SK-MEL-5 (cell line): ENCODE results near the genes ST3GAL3 and ATP6V0B.

GRCh38 chr1:43472420-43473409 is 19.0 kb upstream of the HYI start:
RAMPAGE:
- cytosol, long total RNA = no peak
- long total RNA = no peak
- nucleus, long total RNA = no peak

DNA sequence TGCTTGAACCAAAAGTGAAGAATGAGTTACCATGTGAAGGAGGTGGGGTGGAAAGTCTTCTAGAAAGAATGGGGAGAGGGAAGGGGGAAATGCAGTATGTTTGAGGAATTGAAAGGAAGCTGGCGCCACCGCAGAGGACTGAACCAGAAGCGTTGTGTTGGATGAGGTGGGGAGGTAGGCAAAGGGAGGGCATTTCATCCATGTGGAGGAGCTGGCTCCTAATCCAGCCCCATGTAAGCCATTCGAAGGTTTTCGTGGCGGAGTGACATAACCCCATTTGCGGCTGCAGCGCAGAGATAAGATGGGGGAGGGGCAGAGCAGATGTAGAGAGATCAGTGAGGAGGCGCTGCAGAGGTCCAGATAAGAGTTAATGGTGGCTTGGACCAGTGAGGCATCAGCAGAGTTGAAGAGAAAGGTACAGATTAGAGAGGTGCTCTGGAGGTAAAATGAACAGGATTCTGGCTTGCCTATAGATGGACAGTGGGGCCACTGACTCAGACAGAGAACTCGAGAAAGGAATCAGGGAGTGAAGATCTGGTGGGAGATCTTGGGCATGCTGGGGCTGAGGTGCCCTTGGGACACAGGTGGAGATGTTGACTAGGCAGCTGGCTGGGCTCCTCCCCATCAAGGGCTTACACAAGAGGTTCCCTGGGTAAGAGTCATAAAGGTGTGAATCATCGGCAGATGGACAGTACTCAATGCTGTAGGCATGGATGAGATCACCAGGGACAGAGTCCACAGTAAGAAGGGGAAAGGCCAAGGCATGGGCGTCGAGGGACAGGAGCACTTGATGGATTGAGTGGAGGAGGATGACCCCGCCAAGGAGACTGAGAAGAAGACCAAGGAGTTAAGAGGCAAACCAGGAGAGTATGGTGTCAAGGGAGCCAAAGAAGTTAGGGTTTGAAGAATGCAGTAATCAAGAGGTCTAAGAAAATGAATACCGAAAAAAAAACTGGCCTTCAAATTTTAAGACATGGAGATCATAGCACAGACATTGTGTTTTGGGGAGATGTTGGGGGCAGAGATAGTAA is 7.7 kb upstream of the PTPRF start:
RAMPAGE:
- cytosol, long total RNA = no peak
- long total RNA = no peak
- nucleus, long total RNA = no peak

DNA sequence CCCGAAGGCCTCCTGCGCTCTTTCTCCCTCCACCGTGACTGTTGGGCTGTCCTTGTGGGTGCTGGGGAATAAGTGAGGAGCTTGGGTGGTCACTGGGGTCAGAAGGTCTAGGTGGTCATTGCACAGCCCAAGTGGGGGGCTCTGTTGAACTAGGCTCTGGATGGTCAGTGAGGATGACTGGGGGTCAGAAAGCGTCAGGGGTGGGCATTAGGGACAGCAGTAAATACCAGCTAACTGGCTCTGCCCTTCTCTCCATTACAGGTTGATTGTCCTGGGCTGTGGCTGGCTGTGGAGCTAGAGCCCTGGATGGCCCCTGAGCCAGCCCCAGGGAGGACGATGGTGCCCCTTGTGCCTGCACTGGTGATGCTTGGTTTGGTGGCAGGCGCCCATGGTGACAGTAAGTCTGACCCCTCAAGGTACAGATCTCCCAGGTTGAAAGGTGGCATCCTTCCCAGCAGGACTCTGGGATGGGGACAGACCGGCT is 14.1 kb downstream of the PTPRF start:
RAMPAGE:
- cytosol, long total RNA = no peak
- long total RNA = no peak
- nucleus, long total RNA = no peak

DNA sequence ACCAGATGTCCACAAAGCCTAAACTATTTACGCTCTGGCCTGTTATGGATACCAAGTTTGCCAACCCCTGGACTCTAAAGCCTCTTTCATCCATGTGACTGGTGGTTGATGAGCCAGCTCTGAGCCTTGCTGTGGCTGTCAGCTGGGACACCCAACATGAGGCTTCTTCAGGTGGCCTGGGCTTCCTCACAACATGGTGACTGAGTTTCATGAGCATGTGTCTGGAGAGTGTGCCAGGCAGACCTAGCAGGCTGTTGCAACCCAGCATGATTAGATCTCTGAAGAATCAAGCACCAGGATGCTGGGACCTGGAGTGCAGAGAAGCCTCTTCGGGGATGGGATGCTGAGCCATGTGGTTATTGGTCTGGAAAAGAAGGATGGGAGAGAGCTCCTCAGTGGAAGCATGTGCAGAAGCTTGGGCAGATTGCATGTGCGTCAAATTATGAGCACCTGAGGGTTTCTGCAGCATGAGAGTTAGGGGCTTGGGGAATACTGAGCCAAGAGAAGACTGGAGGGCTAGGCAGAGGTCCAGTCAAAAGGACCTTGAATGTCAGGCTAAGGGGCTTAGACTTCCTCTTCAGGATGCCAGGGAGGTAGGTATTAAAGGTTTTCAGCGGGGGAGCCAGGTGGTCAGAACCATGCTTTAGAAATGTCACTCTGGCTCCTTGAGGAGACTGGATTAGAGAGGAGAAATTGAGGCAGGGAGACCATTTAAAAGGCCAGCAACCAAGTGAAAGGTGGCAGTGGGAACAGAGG is 38.8 kb upstream of the KDM4A start:
RAMPAGE:
- cytosol, long total RNA = no peak
- long total RNA = no peak
- nucleus, long total RNA = no peak

DNA sequence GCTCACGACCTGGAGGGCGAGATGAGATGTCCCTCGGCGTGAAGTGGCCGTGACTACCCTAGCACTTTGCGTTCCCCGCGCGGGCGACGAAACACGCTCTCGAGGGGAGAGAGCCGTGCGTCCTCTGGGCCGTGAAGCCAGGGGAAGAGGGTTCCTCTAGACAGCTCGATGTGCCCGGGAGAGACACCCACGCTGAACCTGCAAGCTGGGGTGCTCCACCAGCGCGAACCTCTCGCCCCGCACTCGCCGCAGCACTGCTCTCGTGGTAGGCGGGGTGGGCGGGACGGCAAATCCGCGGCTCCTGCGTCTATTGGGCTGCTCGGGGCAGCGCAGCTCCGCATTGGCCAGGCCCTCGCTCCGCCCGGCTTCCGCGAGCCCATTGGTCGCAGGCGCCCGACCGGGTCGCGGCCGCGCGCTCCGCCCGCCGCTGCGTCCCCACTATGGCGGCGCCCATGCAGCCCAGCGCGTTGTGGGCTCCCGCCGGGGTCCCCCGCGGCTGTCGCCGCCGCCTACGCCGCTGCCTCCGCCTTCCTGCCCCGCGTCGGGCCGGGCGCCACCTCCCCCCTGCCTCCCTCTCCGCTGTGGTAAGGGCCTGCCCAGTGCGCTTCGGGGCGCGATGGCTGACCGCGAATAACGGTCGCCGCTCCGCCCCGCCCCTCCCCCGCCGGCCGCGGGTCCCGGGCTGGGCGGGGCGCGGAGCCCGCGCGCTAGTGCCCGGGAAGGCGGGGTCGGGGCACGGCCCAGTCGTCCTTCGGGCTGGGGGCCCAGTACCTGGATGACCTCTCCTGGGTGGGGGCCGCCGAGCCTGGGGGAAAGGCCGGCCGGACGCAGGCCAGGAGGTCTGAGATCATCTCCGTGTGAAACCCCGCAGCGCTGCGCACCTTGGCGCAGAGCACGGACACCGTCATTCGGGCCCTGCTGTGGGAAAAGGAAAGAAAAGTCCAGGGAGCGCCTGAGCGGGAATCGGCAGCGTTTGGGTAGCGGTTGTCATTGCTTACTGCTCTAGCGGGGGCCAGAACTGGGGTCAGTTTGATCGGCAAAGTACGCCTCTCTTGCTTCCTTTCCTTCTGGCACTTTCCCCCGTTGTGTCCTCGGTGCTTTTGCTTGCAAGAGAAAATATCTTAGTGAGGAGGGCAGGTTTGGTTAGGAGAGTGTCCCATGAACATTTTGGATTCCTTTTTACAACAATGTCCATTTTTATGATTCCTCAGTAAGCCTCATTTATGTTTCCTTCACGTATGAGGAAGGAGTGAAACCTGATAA is at the start of gene ST3GAL3:
Gene ST3GAL3, plus strand, starts transcription at position 427 of the 1,263 bp plus-strand sequence.
RAMPAGE:
- cytosol, long total RNA = no peak
- long total RNA = no peak
- nucleus, long total RNA = no peak

RAMPAGE:
- cytosol, long total RNA = no peak
- long total RNA = no peak
- nucleus, long total RNA = no peak
Measured at GRCh38 chr1:43716592-43717354, 9.4 kb downstream of the ST3GAL3 start.

GRCh38 chr1:43902100-43902462 is 31.5 kb upstream of the ARTN start:
RAMPAGE:
- cytosol, long total RNA = no peak
- long total RNA = no peak
- nucleus, long total RNA = no peak

RAMPAGE:
- cytosol, long total RNA = no peak
- long total RNA = no peak
- nucleus, long total RNA = no peak
Measured at GRCh38 chr1:43936043-43936864, 2.7 kb downstream of the ARTN start.

RAMPAGE:
- cytosol, long total RNA = no peak
- long total RNA = no peak
- nucleus, long total RNA = no peak
Measured at GRCh38 chr1:43936961-43937613, 3.5 kb downstream of the ARTN start.

GRCh38 chr1:43974125-43975089 is at the start of gene ATP6V0B:
Gene ATP6V0B (plus strand): TSS chr1:43974960.
RAMPAGE:
- cytosol, long total RNA = start-site peak on the plus strand at chr1:43974921-43975029, 4,212 and 1,160 reads in 2 replicates
- long total RNA = start-site peak on the plus strand at chr1:43974926-43974969, 2,126 and 606 reads in 2 replicates
- nucleus, long total RNA = start-site peak on the plus strand at chr1:43974918-43974976, 235 and 82 reads in 2 replicates

RAMPAGE:
- cytosol, long total RNA = no peak
- long total RNA = no peak
- nucleus, long total RNA = no peak
Measured at GRCh38 chr1:43980555-43981587, 1.9 kb downstream of the B4GALT2 start.

RAMPAGE:
- cytosol, long total RNA = no peak
- long total RNA = no peak
- nucleus, long total RNA = no peak
Measured at GRCh38 chr1:44276650-44277722, 63.7 kb downstream of the DMAP1 start.

DNA sequence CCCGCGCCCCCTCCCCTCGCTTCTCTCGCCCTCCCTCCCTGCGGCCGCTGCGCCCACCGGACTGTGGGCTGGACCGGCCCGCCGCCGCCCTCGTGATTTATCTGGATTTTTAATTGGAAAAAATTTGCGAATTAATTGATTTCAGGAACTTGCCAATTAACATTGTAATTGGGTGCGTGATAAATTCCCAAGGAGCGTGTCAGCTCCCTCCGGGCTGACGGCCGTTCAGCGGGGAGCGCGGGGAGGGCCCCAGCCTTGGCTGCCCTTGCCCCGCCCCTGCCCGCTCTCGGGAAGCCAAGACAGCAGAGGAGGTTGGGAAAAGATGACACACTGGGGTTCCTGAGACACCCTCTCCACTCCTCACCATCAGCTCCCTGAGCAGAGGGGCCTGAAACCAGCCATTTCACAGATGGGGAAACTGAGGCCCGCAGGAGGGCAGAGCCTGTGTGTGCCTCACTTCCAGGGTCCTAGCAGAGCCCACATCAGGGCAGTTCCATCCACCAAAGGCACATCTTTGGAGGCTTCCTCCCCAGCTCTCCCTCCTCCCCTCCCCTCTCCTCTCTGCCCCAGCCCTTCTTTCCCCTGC is 56.9 kb downstream of the TMEM53 start:
RAMPAGE:
- cytosol, long total RNA = no peak
- long total RNA = no peak
- nucleus, long total RNA = no peak

RAMPAGE:
- cytosol, long total RNA = no peak
- long total RNA = no peak
- nucleus, long total RNA = no peak
Measured at GRCh38 chr1:44684461-44684953, 10.0 kb downstream of the ARMH1 start.

GRCh38 chr1:44757400-44757738 is 17.7 kb downstream of the KIF2C start:
RAMPAGE:
- cytosol, long total RNA = no peak
- long total RNA = no peak
- nucleus, long total RNA = no peak

RAMPAGE:
- cytosol, long total RNA = no peak
- long total RNA = no peak
- nucleus, long total RNA = no peak
Measured at GRCh38 chr1:44801929-44803003, 2.1 kb downstream of the PLK3 start.

DNA sequence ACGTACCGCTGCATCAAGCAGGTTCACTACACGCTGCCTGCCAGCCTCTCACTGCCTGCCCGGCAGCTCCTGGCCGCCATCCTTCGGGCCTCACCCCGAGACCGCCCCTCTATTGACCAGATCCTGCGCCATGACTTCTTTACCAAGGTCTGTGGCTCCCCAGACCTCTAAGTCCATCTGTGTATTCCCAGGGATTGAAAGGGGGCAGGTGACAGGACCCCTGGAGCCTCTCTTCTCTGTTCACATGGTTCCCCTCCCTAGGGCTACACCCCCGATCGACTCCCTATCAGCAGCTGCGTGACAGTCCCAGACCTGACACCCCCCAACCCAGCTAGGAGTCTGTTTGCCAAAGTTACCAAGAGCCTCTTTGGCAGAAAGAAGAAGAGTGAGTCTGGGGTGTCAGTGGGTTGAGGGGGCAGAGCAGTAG is 2.8 kb downstream of the PLK3 start:
RAMPAGE:
- cytosol, long total RNA = no peak
- long total RNA = no peak
- nucleus, long total RNA = no peak

DNA sequence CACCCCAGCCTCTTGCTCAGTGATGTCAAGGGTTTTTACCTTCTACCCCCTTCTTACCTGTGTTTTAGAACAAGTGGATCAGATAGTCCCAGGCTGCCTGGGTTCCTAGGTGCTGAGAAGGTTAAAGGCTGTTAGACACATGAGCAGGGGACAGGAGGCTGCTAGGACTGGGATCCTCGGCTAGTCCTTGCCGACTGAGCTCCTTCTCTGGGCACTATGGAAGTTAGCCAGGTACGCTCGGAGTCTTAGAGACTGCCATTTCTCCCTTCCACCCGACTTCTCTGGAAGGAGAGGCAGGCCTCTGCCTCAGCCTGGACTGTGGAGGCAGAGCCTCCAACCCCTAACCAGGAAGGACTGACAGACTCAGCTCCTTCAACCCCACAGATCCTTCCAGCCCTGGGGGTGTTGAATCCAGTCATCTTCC is 412 bp downstream of the DYNLT4 start:
RAMPAGE:
- cytosol, long total RNA = no peak
- long total RNA = no peak
- nucleus, long total RNA = no peak

RAMPAGE:
- cytosol, long total RNA = no peak
- long total RNA = no peak
- nucleus, long total RNA = no peak
Measured at GRCh38 chr1:44817046-44818461, 9.2 kb downstream of the BTBD19 start.

GRCh38 chr1:45008881-45009926 is 1.9 kb downstream of the HECTD3 start:
RAMPAGE:
- cytosol, long total RNA = no peak
- long total RNA = no peak
- nucleus, long total RNA = no peak